T-cell (primary cell): ENCODE data around the genes ATP5MC3, HOXD4 and HOXD3.

DNA sequence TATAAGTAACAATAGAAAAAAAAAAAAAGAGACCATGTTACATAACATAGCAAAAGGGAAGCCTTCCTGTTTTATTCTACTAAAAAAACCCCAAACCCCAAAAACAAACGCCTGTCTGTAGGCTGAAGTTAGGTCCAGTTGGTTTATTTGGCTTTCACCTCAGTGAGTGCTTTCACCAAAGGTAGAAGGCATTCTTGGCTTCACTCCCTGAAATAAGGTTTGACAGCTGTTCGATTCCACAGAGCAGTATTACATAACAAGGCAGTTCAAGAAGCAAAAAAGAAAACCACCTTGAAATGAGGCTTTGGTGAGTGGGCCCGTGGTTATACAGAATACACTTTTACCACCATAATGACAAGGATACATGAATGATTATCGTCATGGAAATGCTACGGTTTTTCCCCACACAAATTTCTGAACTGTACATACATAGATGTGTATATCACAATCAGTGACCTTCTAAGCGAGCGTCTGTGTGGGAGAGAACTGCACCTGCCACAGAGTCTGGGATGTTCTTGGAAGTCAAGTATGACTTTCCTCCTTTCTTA lies 80.0 kb upstream of the CHRNA1 start:
- PRO-cap, 7 experiments = peak in 1 of 7 experiments; most common plus-strand start position 454 of the sequence (in 1); most common minus-strand start position 298 of the sequence (in 1)

GRCh38 chr2:175181126-175182017 lies at the start of gene ATP5MC3:
ATP5MC3 (minus strand) TSS chr2:175181710.
- PRO-cap, 7 experiments = peak in 7 of 7 experiments; most common plus-strand start chr2:175181820 (in 2); most common minus-strand start chr2:175181710 (in 7)

- PRO-cap, 7 experiments = no peak in any of the 7 experiments
Measured at GRCh38 chr2:175787971-175788203, 214.2 kb downstream of the LNPK start.

- PRO-cap, 7 experiments = no peak in any of the 7 experiments
Measured at GRCh38 chr2:175857420-175857717, 144.7 kb downstream of the LNPK start.

GRCh38 chr2:176002591-176003177 lies 617 bp upstream of the LNPK start:
- PRO-cap, 7 experiments = peak in 1 of 7 experiments; most common minus-strand start chr2:176002820 (in 1)

GRCh38 chr2:176053775-176054227 lies 30.0 kb downstream of the EVX2 start:
- PRO-cap, 7 experiments = no peak in any of the 7 experiments

- PRO-cap, 7 experiments = no peak in any of the 7 experiments
Measured at GRCh38 chr2:176083240-176083692, 496 bp downstream of the EVX2 start.

DNA sequence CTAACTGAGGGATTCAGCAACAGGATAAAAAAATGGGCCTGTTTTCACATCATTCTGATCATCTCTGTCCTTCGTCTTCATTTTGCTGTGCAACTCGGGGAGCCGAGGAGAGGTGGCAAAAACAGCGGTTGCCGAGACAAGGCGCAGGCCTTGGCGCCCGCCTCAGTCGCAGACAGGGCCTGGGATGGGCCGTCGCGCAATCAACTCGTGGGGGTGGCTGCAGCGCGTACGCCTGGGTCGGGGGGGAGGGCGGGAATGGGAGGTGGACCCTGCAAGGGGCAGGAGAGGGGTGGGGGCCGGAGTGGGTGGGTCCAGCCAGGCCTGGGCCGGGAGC lies 322 bp upstream of the HOXD13 start:
- PRO-cap, 7 experiments = no peak in any of the 7 experiments

- PRO-cap, 7 experiments = no peak in any of the 7 experiments
Measured at GRCh38 chr2:176096189-176096974, 3.2 kb upstream of the HOXD12 start.

- PRO-cap, 7 experiments = no peak in any of the 7 experiments
Measured at GRCh38 chr2:176111244-176111785, 4.2 kb downstream of the HOXD11 start.

GRCh38 chr2:176113605-176114467 lies 2.7 kb upstream of the HOXD10 start:
- PRO-cap, 7 experiments = no peak in any of the 7 experiments

- PRO-cap, 7 experiments = no peak in any of the 7 experiments
Measured at GRCh38 chr2:176116953-176117840, 619 bp downstream of the HOXD10 start.

DNA sequence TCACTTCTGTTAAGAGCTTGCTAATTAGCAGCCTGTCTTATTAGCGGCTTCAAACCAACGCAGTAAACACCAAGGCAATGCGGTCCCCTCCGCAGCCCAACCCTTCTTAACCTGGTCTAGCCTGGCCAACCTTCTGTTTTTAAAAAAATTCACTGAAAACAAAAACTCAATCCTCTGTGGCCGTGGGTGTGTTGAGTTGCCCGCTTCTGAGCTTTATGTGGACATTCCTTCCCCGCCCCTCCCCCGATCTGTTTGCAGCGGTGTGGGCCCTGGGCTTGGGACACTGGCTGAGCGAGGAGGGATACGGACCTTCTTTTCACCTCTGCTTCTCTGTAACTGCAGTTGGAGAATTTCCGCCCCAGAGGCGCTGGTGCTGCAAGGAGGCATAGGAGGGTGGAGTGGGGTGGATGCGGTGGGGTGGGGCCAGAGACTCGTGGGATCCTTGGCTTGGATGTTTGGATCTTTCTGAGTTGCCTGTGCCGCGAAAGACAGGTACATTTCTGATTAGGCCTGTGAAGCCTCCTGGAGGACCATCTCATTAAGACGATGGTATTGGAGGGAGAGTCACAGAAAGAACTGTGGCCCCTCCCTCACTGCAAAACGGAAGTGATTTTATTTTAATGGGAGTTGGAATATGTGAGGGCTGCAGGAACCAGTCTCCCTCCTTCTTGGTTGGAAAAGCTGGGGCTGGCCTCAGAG lies 3.2 kb upstream of the HOXD4 start:
- PRO-cap, 7 experiments = no peak in any of the 7 experiments

DNA sequence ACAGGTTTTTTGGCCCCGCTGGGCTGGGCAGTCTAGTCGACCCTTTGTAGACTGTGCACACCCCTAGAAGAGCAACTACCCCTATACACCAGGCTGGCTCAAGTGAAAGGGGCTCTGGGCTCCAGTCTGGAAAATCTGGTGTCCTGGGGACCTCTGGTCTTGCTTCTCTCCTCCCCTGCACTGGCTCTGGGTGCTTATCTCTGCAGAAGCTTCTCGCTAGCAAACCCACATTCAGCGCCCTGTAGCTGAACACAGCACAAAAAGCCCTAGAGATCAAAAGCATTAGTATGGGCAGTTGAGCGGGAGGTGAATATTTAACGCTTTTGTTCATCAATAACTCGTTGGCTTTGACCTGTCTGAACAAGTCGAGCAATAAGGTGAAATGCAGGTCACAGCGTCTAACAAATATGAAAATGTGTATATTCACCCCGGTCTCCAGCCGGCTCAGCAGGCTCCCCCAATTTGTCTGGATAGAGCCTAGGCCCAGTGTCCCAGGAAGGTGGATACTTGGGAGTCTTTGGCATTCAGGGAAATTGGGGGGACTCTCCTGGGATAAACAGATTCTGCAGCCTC lies 2.6 kb upstream of the HOXD4 start:
- PRO-cap, 7 experiments = no peak in any of the 7 experiments

GRCh38 chr2:176151078-176151765 lies at the start of gene HOXD4:
HOXD4 (plus strand) TSS chr2:176151550.
- PRO-cap, 7 experiments = no peak in any of the 7 experiments

GRCh38 chr2:176156818-176157416 lies at the start of gene HOXD3:
HOXD3 (plus strand) TSS chr2:176157307.
- PRO-cap, 7 experiments = no peak in any of the 7 experiments

- PRO-cap, 7 experiments = no peak in any of the 7 experiments
Measured at GRCh38 chr2:176158647-176159309, 1.7 kb downstream of the HOXD3 start.

DNA sequence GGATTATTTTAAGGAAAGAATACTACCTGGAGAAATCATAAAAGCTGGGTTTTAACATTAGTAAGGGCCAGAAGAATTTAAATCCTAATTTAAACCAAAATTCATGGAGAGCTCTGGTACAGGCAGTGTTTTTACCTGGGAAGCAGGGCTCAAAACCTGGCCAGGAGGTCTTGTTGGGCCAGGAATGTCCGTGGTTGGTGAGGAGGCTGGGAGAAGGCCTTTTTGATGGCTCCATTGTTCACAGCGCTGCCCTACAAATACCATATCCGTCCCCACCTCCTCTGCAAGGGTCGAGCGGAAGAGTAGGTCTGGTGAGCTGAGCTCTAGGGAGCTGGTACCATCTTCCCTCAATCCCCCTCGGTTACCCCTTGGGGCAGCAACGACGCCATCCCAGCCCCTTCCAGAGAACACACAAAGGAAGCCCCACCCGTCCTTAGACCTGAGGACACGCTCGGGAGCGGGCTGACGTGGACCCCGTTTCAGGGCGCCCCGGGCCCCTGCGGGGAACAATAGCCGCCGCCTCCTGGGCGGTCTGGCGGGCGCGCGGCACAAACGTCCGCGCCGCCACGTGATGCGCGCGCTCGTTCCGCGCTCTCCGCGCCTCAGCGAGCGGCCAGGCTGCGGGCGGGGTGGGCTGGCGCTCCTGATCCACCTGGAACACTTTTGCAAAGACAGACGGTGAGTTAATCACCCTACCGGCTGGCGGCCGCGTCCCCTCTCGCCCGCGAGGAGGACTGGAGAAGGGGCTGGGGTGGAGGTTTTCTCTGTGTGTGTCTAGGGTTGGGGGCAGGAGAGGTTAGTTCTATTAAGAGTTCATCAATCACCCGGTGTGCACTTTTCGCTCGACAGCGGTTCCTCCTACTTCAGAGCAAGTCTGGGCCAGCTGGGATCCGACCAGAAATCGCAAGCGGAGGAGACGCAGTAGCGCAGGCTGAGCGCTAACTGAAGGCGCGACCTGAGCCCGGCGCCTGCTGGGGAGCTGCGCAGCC lies 10.6 kb upstream of the HOXD1 start:
- PRO-cap, 7 experiments = no peak in any of the 7 experiments

GRCh38 chr2:176271539-176272265 lies 2.5 kb downstream of the MTX2 start:
- PRO-cap, 7 experiments = no peak in any of the 7 experiments

DNA sequence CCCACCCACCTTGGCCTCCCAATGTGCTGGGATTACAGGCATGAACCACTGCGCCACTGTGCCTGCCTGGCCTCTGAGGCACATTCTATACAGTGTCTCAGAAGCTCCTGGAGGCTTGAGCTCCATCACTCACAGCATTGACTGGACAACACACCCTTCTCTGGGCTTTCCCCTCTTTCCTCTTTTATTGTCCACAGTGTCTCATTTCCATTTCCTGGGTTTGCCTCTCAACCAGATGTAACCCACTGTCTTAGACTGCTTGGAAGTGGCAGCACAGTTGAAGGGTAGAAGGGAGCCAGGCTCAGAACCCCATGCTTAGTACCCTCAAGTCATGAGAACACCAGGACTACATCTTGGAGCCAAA lies 208.1 kb downstream of the MTX2 start:
- PRO-cap, 7 experiments = no peak in any of the 7 experiments